Helper T cell (primary cell): ENCODE measurements around the gene CEP20.

DNA sequence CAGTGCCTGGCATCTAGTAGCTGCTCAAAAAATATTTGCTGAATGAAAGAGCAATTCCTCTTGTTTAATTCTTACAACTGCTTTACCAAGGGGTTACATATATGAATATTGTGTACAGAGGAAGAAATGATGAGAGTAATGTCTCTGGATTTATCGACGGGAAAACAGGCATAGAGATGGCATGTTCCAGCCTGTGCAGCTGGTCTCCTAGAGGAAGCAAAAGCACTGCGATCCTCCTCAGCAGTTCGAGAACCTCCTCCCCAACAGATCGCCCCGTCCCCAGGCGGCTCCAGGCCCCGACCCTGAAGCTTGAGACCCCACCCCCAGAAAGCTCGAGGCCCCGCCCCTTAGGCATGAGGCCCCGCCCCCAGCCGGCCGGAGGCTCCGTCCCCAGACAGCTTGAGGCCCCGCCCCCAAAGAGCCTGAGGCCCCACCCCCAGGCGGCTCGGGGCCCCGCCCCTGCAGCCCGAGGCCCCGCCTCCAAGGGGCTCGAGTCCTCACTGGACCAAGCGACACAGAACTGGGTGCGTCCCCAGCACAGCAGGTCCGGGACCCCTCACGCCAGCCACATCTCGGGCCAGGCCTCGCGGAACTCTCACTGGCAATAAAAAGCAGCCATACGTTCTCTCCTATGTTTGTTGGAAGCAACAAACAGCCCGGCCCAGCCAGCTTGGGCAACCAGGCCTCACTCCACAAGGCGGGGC, 224.5 kb downstream of the PARN start:
- PRO-cap, 2 experiments = no peak in any of the 2 experiments

GRCh38 chr16:14633162-14633646, 453 bp downstream of the BFAR start:
- PRO-cap, 2 experiments = peak in 1 of 2 experiments; most common minus-strand start chr16:14633433 (in 1)

- PRO-cap, 2 experiments = no peak in any of the 2 experiments
Measured at GRCh38 chr16:14955428-14955870, 18.2 kb downstream of the NPIPA1 start.

DNA sequence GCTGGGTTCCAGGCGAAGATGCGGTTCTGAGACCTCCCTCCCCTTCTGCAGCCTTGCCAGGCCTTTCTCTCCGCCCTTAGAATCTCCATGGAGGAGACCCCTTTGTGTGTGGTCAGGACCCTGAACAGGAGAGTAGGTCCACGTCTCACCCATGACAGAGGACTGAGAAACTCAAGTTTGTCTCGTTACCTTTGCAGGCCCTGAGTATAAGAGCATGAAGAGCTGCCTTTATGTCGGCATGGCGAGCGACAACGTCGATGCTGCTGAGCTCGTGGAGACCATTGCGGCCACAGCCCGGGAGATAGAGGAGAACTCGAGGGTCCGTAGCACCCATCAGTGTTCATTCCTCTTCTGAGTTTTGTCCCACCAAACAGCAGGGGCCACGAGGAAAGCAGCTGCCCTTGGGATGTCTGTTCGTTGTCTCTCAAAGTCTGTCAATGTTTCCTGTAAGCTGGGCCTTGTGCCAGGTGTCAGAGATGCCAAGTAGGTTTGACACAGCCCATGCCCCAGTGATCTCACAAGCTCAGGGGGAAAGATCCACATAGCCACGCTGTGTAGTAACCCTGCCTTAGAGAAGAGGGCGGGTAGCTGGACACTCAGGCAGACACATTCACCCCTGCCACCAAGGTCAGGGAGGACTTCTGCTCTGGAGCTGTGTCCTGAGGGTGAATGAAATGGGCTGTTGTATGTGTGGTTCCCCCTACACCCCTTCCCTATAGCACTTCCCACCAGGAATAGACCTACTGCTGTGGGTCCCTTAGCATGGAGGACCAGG, 22.6 kb downstream of the NTAN1 start:
- PRO-cap, 2 experiments = no peak in any of the 2 experiments

- PRO-cap, 2 experiments = no peak in any of the 2 experiments
Measured at GRCh38 chr16:15123033-15123751, 29.1 kb upstream of the RRN3 start.

DNA sequence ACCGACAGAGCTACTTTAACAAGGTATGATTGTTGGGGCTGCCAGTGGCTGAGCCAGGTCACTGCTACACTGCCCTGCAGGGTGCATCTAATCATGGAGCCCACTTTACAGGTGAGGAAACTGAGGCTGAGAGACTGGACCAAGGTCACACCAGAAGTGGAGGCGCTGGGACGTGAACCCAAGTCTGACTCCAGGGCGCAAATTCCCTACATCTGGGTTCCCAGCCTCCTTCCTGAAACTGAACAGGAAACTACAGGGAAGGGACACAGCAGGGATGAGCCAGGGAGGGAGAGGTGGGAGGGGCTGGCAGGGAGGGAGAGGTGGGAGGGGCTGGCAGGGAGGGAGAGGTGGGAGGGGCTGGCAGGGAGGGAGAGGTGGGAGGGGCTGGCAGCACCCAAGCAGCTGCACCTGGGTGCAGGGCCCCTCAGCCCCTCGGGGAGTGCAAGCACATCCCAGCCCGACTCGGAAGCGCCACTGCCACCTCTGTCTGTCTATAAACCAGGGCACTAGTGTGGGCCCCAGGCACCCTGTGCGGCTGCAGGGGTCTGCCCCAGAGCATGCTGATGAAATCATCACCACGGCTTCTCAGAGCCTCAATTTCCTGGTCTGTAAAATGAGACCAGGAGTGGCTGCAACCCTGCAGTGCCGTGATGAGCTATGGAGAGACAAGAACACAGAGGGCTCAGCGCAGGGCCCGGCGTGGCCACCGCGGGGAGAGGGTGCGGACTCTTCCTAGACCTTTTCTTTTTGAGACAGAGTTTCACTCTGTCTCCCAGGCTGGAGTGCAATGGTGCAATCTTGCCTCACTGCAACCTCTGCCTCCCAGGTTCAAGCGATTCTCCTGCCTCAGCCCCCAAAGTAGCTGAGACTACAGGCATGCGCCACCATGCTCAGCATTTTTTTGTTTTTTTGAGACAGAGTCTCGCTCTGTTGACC, 53.0 kb upstream of the RRN3 start:
- PRO-cap, 2 experiments = peak in 2 of 2 experiments; most common plus-strand start position 435 of the sequence (in 2); most common minus-strand start position 485 of the sequence (in 2)

DNA sequence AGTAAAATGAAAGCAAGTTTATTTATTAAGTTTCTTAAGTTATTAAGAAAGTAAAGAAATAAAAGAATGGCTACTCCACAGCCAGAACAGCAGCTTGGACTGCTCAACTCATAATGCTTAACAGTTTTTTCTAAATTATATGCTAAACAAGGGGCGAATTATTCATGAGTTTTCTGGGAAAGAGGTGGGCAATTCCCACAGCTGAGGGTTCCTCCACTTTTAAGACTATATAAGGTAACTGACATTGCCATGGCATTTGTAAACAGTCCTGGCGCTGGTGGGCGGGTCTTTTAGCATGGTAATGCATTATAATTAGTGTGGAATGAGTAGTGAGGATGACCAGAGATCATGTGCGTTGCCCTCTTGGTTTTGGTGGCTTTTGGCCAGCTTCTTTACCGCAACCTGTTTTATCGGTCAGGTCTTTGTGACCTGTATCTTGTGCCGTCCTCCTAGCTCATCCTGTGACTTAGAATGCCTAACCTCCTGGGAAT, 53.2 kb downstream of the BMERB1 start:
- PRO-cap, 2 experiments = no peak in any of the 2 experiments

DNA sequence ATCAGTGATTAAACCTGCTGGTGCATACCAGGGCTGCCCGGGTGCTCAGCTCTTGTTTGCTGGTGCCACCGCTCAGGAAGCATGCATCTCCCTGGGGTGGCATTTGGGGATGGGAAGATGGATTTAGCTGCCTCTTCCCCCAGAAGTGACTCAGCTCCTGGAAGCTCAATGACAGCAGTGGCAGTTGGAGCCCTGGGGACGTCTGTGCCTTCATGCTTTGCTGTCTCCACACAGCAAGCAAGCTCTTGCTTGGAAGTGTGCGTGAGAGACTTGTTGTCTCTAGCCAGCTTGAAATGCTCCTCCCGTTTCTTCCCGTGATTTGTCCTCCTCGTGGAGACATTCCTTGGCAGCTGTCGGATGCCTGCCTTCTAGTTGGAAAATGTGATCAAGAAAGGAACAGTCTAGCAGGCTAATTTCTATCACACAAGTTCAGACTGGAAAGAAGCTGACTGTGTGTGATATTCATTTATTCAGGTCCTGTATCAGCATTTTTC, 73.0 kb downstream of the BMERB1 start:
- PRO-cap, 2 experiments = no peak in any of the 2 experiments

DNA sequence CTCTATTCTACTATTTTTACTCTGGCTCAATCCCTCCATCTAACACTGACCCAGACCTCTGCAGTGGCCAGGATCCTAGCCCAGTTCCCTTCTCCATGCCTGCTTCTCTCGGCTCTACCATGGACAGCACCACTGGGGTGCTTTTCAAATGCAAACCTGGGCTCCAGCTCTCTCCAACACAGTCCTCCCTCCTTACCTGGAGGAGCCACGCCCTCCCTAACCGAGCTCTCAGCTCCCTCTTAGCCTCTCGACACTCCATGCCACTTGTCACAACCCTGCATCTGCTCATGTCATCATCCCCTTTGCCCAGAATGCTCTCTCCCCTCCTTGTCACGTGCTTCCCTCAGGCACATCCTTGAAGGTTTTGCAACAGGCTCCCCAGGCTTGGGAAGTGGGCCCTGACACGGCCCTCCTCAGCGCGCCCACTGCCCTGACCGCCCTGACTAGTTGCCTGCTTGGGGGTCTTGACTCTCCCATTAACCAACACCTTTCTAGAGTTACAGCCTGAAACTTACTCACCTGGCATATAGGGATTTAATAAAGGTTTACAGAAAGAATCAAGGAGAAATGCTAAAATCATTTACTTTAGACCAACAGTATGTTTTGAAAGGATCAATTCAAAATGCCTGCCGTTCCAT, 41.6 kb downstream of the MARF1 start:
- PRO-cap, 2 experiments = no peak in any of the 2 experiments

- PRO-cap, 2 experiments = no peak in any of the 2 experiments
Measured at GRCh38 chr16:15607554-15608168, 35.3 kb downstream of the MARF1 start.

DNA sequence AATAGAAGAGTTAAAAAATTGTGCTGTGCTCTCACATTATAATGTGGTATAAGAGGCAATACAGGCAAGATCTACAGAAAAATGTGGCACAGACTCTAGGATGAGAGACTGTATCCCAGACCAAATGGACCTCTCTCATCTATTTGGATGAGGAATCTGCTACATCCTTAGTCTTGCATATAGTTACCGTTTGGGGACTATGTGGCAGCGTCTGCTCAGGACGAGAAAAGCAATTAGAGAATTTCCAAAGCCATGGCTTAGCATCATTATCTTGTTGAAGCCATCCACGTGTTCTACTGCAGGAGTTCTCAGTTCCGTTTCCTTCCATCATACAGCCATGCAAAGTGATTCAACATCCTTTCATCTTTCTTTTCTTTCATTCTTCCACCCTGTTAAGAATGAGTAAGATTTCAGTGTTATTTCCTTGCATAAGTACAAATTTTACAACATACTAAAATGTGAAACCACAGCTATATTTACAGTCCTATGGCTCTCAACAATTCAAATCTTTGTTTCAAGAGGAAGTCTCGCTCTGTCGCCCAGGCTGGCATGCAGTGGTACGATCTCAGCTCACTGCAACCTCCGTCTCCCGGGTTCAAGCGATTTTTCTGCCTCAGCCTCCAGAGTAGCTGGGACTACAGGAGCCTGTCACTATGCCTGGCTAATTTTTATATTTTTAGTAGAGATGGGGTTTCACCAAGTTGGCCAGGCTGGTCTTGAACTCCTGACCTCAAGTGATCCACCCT, 3.9 kb downstream of the MARF1 start:
- PRO-cap, 2 experiments = peak in 2 of 2 experiments; most common plus-strand start position 504 of the sequence (in 1); most common minus-strand start position 346 of the sequence (in 2)

GRCh38 chr16:15697567-15698046, 47.6 kb downstream of the NDE1 start:
- PRO-cap, 2 experiments = no peak in any of the 2 experiments

DNA sequence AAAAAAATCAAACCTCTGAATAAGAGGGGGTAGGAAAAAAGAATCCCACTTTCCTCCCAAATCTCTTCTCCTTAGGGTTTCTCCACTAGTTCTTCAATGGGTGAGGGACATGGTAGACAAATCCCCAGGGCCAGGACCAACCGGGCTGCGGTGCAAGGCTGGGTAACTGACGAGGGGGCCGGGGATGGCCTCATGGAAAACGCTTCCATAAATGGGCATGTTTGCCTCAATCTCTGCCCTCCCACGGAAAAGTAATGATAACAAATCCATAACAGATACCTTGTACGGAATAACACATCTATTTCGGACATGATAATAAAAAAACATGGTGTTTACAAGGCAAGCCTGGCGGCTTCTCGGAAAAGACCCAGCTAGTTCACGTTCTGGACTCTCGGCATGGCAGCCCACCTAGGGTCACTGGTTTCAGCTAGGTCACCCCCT, 2.0 kb downstream of the MYH11 start:
- PRO-cap, 2 experiments = no peak in any of the 2 experiments

GRCh38 chr16:15885620-15886358, 2.6 kb downstream of the CEP20 start:
- PRO-cap, 2 experiments = no peak in any of the 2 experiments

DNA sequence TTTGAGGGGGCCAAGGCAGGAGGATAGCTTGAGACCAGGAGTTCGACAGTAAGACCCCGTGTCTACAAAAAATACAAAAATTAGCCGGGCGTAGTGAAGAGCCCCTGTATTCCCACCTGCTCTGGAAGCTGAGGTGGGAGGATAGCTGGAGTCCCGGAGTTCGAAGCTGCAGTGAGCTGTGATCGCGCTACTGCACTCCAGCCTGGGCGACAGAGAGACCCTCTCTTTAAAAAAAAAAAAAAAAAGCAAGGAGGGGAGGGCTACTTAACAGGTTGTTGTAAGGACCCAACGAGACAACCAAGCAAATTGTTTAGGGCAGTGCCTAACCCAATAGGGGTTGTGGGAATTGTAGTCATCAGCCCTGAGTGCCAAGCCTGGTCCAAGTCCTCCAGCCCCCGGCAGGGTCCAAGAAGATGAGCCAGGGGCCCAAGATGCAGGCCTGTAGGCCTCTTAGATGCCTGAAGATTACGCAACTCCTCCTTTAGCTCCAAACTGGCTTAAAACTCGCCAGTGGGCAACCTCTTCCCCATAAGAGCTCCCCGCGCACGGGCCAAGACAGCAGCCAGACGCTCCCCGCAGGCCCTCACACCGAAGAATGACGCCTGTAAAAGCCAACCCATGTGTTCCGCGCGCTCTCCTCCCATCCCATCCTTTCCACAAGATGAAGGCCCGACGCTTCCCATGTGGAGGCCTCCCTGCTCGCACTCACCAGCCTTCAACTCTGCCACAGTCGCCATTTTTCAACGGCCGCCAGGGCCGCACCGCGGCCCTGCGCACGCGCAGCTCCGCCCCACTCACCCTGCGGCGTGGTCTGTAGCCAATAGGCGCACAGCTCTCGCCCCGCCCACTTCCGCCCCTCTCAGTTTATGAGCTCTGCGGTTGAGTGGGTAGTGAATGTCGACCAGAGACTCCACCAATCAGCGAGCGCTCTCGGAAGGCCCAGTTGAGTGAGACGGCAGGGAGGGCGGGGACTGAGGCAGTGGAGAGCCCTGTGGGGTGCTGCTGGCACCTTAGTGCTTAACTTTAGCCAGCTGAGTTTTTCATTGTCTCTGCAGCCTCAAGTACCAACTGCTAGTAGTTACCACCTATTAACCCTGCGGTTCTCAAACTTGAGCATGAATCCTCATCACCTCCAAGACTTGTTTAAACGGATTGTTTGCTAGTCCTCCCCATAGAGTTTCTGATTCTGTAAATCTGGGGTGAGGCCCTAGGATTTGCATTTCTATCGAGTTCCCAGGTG, at the start of gene CEP20:
CEP20 (minus strand) TSS at position 755 of the 1,240 bp plus-strand sequence.
- PRO-cap, 2 experiments = peak in 2 of 2 experiments; most common plus-strand start position 529 of the sequence (in 2); most common minus-strand start position 723 of the sequence (in 2)

- PRO-cap, 2 experiments = peak in 2 of 2 experiments; most common minus-strand start chr16:15950190 (in 2)
Measured at GRCh38 chr16:15950056-15950291, 558 bp downstream of the ABCC1 start.

DNA sequence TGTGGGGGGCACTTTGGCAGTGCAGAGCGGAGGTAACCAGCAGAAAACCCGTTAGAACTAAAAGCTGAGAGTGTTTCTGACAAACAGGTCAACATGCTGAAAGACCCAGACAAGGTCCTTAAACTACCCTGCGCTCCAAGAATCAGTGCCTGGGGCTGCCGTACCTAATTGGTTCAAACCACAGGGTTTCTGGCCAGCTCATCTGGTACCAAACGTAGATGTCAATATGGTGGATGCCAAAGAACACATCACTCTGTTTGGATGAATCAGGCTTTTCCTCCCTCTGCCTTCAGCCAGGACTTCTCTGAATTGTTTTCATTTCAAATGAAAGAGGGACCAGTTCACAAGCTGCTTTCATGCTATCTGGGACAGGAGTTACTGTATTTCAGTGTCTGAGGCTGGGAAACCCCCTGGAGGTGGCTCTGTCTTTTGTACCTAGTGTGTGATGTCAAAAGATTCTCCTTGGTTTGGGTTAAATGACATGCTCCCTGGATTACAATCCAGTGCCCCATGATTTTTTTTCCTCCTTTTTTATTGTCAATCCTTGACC, 76.2 kb downstream of the ABCC1 start:
- PRO-cap, 2 experiments = peak in 1 of 2 experiments; most common plus-strand start position 318 of the sequence (in 1); most common minus-strand start position 330 of the sequence (in 1)

- PRO-cap, 2 experiments = no peak in any of the 2 experiments
Measured at GRCh38 chr16:16037449-16038130, 88.2 kb downstream of the ABCC1 start.

DNA sequence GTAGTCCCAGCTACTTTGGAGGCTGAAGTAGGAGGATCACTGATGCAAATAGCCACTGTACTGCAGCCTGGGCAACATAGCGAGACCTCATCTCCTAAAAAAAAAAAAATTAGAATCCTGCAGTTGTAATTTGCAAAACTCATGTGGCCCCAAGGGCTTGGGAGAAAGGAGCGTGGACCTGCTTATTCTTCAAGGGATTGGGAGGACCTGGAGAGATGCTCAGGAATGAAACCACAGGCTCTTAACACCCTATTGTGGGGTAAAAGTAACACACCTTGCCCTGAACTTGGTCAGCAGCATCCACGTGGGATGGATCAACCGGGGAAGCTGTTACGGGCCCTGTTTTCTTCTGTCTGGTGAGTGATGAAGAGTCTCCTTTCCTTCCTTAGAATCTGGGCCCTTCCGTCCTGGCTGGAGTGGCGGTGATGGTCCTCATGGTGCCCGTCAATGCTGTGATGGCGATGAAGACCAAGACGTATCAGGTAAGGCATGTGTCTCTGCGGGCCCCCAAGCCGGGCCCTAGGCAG, 103.0 kb downstream of the ABCC1 start:
- PRO-cap, 2 experiments = no peak in any of the 2 experiments

DNA sequence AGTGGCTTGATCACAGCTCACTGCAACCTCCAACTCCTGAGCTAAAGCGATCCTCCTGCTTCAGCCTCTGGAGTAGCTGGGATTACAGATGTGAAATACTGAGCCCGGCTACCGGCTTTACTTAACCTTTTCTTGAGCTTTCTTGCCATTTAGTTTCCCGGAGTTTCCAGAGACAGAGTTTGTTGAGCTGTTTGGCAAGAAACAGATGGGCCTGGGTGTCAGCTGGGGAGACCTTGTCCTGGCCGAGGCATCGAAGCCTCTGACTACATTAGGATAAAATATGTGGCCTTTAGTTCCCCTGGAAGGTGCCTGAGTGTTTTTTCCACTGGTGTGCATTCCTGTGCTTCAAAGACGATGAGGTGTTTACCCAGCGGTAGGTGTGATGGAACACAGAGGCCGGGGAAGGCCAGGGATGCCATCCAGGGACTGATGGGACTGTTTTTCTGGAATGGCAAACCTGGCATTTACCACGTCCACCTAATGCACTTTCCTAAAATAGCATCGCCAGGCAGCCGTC, 113.0 kb downstream of the ABCC1 start:
- PRO-cap, 2 experiments = no peak in any of the 2 experiments